ENCODE data around the gene TSHZ1.

- RRBS, result 32% methylated on average over 3 of the region's 15 CpGs
Measured at GRCh38 chr18:69401228-69401409, 431 bp downstream of the DOK6 start.

GRCh38 chr18:70242926-70243417, 37.5 kb upstream of the RTTN start:
- RRBS, result no CpG with 5 or more reads among the region's 8 CpGs

DNA sequence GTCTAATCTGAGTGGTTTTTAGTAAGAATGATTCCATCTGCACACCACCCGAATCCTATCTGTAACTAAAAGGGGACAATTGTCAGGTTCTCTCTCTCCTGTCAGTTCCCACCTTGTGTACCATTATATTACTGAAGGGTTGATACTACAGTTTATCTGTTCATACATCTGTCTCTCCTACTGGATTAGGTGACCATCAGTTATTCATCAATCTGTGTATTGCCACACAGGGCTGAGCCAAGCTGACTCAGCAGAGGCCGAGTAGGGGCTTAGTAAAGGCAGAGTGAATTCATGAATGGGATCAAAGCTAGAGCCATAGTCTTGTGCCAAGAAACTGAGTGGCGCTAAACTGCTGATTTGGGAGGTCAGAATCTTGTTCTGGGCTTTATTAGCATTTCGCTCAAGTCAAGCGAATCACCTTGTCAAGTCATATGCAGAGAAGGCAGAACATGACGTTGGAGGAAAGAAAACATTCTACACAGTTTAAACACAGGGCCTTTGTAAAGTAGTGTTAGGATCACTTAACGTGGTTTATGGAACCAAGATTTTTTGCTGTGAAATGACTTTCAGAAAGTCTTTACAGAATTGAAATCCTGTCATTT, 34.1 kb downstream of the SOCS6 start:
- RRBS, result no CpG with 5 or more reads among the region's 7 CpGs

GRCh38 chr18:73003312-73003772, 135.6 kb upstream of the NETO1 start:
- RRBS, result no CpG with 5 or more reads among the region's 7 CpGs

DNA sequence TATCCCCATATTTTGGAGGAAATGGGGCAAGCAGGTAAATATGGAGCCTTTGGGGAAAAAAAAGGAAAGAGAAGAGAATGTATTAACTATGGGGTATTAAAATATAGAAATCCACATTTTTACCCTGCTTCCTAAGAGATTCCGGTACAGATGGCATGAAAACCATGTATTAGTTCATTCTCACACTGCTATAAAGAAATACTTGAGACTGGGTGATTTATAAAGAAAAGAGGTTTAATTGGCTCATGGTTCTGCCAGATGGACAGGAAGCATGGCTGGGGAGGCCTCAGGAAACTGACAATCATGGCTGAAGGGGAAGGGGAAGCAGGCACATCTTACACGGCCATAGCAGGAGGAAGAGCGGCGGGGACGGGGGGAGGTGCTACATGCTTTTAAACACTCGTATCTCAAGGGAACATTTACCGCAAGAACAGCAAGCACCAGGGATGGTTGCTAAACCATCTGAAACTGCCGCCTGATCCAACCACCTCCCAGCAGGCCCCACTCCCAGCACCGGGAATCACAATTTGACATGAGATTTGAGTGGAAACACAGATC, 362.9 kb downstream of the FBXO15 start:
- RRBS, result no CpG with 5 or more reads among the region's 9 CpGs

GRCh38 chr18:74495394-74496172, 580 bp upstream of the CNDP2 start:
- RRBS, result 2% methylated on average over 7 of the region's 44 CpGs

DNA sequence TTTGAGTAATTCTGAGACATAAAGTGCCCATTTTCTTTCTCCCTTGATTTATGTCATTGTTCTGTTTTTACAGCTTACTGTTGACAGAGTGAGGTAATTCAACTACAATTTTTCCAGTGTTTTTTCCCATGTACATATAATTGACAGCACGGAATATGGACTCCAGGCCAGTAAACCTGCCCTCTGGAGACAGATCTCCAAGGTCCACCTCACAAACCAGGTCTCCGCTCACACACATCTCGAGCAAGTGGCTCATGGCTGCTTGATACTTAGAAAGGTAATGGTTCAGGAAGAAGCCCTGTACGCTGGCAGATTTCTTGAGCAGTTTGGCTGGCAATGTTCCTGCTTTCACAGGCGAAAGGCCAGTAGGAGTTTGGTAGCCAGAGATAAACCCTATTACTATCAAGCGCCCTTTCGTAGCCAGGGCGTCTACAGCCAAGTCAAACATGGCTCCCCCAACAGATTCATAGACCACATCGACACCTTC, 7.5 kb downstream of the PTGR3 start:
- RRBS, result no CpG with 5 or more reads among the region's 9 CpGs

DNA sequence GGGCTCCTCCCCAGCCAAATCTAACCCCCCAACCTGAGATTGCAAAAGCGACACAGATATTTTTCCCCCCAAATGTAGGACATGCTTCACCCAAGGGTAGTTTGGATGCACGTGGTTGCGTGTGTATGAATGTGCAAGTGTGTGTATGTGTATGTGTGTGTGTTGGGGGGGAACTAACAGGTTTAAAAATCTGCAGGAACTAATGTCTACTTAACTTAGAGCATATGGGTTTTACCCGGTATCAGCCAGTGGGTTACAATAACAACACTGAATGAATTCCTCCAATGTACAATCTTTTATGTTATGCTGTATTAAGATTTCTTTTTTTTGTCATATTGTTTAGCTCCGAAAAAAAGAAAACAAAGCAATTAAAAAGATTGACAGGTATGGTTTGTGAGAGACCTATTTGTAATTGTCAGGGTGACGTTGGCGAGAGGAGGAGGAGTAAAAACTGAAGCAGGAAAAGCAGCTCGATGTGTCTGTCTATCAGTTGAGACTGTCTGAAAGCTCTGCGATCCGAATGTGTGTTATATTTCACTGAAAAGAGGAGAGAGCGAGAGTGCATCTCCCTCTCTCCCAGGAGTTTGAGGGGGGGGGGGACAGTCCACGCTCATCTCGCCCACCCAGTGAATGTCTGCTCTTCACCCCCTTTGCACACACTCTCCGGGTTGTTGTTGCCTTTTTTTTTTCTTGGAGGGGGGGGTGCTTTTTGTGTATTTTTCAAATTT, at the start of gene TSHZ1:
Gene TSHZ1, plus strand, starts transcription at position 489 of the 728 bp plus-strand sequence.
- RRBS, result no CpG with 5 or more reads among the region's 14 CpGs

GRCh38 chr18:75230571-75230951, 20.0 kb downstream of the TSHZ1 start:
- RRBS, result no CpG with 5 or more reads among the region's 9 CpGs

GRCh38 chr18:75674789-75675165, 247.3 kb upstream of the SMIM21 start:
- RRBS, result no CpG with 5 or more reads among the region's 2 CpGs

DNA sequence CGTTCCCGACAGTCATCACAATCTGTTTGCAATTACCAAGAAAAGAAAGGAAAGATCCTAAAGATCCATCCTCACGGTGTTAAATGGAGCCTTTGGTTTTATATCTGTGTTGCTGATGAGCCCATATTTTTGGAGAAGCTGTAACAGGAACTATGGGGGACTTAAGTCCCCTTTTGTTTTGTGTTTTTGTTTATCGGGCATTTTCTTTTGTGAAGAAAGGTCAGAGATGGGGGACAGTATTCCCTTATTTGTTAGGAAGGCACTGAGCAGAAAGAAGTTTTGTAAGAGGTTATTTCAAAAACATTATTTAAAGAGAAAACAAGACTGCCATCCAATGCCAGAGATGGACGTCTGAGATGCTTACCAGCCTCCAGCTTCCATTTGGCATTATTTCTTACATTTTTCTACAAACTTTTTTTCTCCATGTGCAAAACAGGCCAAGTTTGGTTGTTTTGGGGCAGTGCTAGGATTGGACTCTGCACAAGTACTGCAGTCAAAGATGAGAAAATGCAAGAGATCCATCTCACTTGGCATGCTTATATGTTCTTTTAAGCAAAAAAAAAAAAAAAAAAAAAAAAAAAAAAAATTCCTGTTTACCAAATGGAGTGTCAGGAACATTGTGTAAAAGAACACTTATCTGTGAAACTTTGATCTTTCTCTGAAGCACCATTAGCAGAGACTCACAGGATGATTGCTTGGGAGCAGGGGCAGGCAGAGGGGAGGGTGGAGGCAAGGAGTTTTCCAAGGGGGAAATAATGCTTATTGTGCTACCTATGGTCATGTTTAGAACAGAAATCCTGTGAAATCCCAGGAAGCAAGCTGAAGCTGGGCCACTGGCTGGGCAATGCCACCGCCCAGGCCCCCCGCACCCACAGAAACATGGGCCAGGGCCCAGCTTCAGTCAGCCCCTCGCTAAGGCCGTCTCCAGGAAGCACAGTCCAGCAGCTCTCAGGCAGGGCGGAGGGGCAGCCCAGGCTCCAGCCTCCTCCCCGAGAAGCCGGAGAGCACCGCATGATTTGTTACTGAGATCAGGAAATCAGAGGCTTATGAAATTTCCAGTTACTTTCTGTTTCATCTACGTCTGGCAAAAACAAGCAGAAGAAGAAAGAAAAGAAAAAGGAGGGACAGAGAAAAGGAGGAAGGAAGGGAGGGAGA, 229.6 kb downstream of the ZNF516 start:
- RRBS, result no CpG with 5 or more reads among the region's 14 CpGs

- RRBS, result no CpG with 5 or more reads among the region's 11 CpGs
Measured at GRCh38 chr18:76396535-76397203, 98.4 kb downstream of the ZNF516 start.

- RRBS, result no CpG with 5 or more reads among the region's 41 CpGs
Measured at GRCh38 chr18:76461748-76462937, 32.9 kb downstream of the ZNF516 start.

DNA sequence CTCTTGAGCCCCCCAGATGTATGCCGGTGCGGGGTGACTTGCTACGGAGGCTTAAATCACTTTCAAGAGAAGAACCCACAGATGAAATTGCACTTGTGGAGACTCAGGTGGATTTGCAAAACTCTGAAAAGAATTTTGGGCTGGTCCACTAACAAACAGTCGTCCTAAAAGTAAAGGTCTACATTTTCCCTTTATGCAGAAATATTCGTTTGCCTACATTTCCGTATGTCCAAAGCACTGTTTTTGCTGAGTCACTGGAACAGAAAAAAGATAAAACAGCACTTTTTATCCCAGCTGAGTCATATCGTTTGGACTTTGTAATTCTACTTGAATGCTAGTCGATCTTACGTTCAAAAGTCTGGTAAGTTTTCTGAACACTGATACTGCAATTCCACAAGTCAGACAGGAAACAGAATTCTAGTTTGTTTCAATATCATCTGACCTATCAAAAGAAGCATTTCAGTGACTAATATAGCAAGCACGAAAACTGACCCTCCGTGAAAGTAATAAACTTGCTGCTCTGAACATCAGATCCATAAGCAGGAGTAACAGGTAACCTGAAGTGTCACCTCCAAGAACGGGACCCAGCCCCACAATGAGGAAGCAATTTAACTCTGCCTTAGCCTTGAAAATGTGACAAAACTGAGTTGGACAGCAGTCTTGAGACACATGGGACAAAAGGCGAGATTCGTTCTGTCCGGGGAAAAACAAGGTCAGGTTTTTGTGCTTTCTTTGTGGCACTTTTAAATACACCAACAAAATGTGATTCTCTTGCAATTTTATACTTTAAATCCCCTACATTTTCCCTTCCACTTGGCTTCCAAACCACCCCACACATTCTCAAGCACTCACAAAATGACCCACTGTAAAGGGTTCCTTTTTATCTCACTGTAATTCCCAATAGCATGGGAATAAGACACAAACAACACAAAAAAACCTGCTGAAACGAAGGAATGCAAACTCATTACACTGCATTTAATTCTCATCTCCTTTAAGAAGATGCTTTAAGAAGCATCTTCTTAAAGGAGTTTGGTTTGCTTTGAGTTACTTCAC, 17.9 kb downstream of the ZNF516 start:
- RRBS, result no CpG with 5 or more reads among the region's 16 CpGs

DNA sequence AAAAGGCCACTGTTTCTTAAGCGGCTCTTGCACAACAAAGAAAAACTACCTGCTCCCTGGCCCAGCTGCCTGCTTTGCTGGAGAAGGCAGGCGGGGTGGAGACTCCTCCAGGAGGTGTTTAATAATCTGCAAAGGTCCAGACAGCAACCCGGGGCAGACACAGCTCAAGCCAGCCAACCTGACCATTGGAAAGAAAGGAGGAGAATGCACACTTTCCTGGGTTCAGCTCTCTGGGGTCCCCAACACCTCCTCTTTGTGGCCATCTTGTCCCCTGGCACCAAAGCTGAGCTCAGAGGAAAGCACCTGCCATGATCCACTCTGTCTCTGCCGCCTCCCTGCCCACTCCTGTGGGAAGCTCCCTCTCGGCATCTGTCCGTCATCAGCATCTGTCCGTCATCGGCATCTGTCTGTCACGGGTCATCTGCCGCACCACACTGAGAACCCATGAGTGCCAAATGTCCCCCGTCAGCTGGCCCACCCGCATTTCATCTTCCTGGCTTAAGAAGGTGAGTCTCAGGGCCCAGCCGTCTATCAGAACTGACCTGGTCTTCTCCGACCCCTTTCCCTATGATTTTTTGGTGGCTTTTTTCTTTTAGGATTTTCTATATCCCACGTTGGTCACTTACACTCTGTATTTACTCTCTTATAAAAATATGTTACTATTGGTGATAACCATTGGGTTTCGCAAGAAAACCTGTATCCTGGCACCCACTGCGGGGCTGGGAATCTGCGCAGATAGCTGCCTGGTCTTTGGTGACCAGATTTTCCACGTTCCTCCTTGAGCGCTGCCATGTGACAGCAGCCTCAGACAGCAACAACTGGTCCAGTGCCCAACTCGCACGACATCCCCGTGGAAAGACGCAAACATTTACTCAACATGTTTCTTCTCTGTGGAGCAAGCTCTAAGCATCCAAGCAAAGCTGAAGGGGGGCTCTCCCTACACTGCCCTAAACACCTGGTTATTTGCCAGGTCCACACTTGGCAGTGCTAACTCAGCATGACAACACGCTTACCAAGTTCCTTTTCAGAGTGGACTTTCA, 11.6 kb downstream of the ZNF516 start:
- RRBS, result no CpG with 5 or more reads among the region's 25 CpGs

GRCh38 chr18:76564996-76565703, 70.1 kb upstream of the ZNF516 start:
- RRBS, result no CpG with 5 or more reads among the region's 14 CpGs

GRCh38 chr18:76620147-76620985, 125.3 kb upstream of the ZNF516 start:
- RRBS, result no CpG with 5 or more reads among the region's 35 CpGs

- RRBS, result no CpG with 5 or more reads among the region's 7 CpGs
Measured at GRCh38 chr18:76670547-76670901, 151.8 kb upstream of the ZNF236 start.

DNA sequence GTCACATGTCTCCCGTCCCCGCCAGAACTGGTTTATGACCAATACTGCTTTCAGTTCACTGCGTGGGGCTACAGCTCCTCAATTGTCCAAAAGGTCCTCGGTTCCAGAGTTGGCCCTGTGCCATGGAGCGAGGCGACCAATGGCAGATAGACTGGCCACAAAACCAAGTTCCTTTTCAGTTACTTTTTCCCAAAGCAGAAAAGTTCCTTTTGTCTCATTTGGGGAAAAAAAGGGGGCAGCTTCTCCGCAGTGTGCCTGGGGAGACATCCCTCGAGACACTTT, 144.1 kb upstream of the ZNF236 start:
- RRBS, result no CpG with 5 or more reads among the region's 8 CpGs